ENCODE data around the gene EIF3F.

DNA sequence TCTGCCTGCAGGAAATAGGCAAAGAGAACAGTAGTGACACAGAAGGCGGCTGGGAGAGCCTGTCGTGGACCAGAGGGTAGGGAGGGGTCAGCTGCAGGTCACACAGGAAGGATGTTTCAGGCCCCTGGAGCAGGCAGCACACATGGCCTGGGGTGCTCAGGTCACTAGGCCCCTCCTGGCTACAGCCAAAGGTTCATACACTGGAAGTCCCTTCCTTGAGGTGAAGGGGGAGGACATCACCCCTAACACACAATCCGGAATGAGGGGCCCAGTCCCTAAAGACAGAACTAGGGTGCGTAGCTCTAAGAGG, 347 bp downstream of the CYB5R2 start:
- PRO-cap, 8 experiments: no peak in any of the 8 experiments

DNA sequence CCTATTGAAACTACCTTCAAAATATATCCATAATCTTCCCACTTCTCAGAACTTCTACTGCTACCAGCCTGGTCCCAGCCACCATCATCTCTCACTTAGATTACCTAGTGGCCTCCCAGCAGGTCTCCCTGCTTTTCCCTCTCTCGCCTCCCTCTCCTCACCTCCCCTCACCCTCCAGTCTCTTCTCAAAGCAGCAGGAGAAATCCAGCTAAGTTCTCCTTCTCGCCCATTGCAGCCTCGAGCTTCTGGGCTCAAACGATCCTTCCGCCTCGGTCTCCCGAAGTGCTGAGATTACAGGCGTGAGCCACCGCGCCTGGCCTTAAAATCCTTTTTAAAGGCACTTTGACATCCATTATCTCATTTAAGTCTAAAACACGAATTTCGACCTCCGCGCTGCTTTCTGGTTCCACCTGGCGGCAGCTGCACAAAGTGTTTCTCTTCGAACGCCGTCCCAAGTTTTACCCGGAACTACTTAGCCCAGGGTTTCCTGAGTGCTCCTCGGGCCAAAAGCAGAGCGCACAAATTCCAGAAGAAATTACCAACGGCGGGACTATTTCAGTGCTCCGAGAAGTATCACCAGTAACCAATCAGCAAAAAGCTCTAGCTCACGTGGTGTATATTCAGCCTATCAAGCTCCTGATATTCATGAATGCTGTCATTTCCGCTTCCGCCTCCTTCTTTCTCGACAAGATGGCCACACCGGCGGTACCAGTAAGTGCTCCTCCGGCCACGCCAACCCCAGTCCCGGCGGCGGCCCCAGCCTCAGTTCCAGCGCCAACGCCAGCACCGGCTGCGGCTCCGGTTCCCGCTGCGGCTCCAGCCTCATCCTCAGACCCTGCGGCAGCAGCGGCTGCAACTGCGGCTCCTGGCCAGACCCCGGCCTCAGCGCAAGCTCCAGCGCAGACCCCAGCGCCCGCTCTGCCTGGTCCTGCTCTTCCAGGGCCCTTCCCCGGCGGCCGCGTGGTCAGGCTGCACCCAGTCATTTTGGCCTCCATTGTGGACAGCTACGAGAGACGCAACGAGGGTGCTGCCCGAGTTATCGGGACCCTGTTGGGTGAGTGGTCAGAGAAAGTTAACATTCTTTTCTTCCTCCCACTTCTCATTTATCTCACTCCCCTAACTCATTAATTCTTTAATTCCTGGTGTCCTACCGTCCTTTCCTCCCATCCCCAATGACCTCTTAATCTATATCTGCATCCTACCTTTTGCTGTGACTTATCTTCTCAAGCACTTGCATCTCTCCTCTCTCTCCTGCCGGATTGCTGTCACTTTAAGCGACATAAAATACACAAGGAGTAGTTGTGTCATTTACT, at the start of gene EIF3F:
Gene EIF3F (plus strand): TSS at position 675 of the 1,313 bp plus-strand sequence.
- PRO-cap, 8 experiments: peak in 8 of 8 experiments; most common plus-strand start position 679 of the sequence (in 8); most common minus-strand start position 528 of the sequence (in 8)

DNA sequence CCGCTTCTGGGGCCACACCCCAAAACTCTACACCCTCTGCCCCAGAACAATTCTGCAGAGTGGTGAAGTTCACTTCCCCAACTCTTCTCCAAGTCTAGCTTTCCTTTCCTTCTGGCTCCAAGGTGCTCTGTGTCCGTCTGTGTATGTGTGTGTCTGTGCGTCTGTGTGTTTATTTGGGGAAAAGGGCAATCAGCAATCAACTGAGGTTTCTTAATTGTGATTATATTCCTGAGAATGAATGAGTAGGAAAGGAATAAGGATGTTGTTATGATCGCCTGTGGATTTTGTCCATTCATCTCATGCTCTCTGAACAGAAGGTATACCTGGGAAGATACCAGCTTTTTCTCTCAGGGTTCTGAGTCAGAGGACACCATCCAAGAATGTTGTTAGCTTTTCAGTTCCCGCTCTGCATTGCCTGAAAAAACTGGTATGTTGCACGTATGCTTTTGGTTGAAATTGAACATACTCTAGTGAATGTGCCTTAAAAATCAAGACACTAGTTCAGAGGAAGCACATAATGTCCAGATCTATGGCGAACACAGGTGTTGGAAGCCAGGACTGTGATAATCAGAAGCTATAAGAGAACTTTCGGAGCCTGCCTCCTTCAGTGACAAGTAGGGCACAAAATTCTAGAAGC, 23.4 kb downstream of the TUB start:
- PRO-cap, 8 experiments: no peak in any of the 8 experiments

DNA sequence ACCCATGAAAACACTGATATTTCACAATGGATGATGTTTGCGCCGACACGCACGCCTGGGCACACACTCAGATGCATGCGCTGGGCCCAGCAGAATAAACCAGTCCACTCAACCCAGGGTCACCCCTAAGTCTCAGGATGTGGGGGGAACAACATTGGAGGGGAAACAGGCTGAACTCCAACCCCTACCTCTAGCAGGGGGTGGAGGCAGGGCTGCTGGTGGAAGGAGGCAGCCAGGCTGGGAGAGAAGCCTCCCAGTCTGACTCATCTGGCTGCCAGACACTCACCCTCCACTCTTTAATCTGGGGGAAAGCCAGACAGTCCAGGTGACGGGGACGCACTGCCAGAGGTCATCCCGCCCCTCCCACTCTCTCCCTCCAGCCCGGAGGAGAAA, 29.7 kb downstream of the LMO1 start:
- PRO-cap, 8 experiments: no peak in any of the 8 experiments

DNA sequence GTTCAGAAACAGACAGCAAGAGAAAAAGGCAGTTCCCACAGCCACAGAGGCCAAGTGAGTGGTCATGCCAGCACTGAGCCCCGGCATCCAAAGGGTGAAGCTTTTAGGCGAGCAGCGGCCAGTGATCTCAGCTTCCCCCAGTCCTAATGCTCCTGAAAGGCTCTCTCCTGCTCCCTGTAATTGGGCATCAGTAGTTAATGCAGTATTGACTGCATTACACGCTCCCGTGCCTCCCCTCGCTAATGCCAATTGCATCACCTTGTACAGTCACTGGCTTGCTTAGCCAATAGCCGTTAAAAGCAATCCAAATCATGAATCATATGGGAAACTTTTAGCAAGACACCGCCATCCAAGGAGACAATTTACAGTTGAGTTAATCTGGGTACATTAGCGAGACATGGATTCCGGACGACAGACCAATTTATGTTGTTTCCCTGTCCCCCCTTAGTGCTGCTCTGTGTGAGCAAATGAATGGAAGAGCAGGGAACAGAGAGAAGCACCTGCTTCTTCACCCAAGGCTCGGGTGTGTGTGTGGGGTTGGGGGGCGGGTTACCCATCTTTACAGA, 4.8 kb downstream of the LMO1 start:
- PRO-cap, 8 experiments: no peak in any of the 8 experiments

GRCh38 chr11:8267729-8268084, 4.0 kb upstream of the LMO1 start:
- PRO-cap, 8 experiments: no peak in any of the 8 experiments

GRCh38 chr11:8268381-8269059, 4.8 kb upstream of the LMO1 start:
- PRO-cap, 8 experiments: no peak in any of the 8 experiments

DNA sequence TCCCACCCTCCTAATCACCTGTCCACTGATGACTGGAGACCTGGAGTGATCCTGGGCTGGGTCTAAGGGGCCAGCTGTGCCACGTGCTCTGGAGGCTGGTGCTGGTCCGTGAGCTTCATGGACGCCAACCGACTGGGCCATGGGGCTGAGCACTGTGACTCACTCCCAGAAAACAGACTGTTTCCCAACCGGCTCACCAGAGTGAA, 14.0 kb upstream of the LMO1 start:
- PRO-cap, 8 experiments: no peak in any of the 8 experiments

DNA sequence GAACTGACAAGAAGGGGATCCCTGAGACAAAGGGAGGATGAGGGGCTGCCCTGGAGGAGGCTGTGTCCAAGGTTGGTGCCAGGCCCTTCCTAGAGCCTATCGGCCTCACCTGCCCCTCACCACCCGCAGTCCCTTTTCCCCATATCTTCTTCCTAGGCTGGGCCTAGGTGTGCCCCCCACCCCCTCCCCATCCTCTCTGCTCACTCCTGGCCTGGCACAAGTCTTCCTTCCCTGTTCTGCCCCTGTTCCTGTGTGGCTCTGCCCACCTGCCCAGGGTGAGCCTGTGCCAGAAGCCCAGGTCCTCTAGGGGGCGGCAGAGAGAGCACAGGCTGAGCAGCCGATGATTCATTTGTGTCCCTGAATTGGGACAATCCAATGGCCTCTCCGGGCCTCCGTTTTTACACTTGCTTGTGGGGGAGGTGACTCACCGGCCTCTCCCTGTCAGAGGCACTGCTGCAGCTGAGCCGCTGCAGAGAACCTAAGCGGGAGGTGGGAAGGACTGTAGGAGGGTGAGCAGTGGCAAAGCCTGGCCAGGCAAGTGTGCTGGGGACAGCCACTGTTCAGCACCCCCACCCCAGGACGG, 65.1 kb upstream of the LMO1 start:
- PRO-cap, 8 experiments: no peak in any of the 8 experiments

- PRO-cap, 8 experiments: no peak in any of the 8 experiments
Observed at GRCh38 chr11:8562219-8562870, 31.7 kb downstream of the STK33 start.

- PRO-cap, 8 experiments: no peak in any of the 8 experiments
Observed at GRCh38 chr11:8603699-8603975, 9.6 kb upstream of the STK33 start.

GRCh38 chr11:8617300-8618042, 23.4 kb upstream of the STK33 start:
- PRO-cap, 8 experiments: no peak in any of the 8 experiments

DNA sequence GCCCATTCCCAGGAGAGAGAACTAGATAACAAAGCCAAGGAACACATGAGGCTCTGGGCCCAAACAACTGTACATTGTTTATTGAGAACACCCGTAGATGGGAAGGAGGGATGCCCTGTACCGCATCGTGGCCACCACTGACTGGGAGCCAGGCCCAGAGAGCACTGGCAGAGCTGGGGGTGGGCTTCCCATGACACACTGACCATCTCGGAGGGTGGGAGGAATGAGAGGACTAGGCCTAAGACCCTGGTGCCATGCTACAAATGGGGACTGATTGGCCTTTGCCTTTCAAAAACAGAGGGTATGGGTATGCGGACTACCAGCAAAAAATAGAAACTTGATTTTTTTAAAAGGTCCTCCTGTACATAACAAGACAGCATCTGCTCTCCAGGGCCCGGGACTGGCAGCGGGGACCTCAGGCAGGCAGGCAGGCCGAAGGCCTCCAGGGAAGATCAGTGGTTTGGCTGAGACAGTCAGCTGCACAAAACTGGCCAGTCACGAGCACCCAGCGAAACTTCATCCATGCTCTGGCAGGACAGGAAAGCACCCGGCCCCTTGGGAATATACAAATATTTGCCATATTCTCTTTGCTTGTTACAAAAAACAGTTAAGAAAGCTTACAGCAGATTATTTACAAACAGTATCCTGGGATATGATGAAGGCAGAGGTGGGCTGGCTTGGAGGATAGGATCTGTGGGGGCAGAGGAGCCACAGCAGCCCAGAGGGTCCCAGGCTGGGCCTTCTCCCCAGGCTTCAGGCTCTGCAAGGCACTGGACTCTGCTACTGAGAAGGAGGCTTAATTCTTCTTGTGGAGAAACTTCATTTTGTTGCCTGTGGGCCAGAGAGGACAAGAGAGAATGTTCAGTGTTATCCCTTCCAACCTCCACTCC, 11.0 kb downstream of the RPL27A start:
- PRO-cap, 8 experiments: peak in 1 of 8 experiments; most common plus-strand start position 209 of the sequence (in 1)

- PRO-cap, 8 experiments: no peak in any of the 8 experiments
Observed at GRCh38 chr11:8715346-8716055, 32.9 kb downstream of the RPL27A start.

GRCh38 chr11:8732400-8732608, 49.7 kb downstream of the RPL27A start:
- PRO-cap, 8 experiments: no peak in any of the 8 experiments

DNA sequence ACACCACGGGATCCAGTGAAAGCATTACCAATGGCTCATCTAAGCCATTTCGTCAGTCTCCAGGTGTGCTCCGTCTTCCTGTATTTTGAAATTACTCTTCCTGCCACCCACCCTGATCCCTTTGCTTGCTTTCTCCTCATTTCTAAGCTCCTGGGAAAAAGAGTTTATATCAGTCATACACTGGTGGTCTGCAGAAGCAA, 52.2 kb downstream of the DENND2B start:
- PRO-cap, 8 experiments: no peak in any of the 8 experiments

- PRO-cap, 8 experiments: no peak in any of the 8 experiments
Observed at GRCh38 chr11:8759630-8760221, 50.7 kb downstream of the DENND2B start.

GRCh38 chr11:8834332-8834716, 23.9 kb upstream of the DENND2B start:
- PRO-cap, 8 experiments: no peak in any of the 8 experiments

DNA sequence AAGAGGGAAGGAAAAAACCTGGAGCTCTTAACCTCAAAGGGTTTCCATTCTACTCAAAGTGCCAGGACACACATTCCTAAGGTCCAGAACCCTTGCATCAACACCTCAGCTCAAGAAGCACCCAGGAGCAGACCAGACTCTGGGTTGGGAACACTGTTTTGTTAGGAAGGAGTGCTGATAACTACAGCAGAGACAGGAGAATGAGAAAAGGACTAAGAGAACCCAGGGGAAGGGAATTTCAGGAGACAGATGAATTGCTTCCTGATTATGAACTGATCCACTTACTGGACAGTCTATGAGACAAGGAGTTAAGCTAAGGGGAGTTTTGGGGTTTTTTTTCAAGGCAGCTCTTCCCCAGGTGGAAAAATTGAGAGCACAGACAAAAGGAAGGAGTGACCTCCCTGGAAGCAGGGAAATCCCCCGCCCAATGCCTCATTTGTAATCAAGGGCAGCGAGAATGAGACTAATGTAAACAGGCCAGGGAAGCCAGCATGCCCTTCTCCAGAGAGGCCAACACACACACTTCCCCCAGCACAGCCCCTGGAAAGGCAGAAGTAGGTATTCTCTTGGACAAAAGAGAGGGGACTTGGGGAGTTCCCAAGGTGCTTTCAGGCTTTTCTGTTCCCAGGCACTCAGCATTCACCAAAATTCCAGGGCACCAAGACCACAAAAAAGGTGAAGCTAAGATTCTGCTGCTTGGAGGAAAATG, 29.3 kb upstream of the DENND2B start:
- PRO-cap, 8 experiments: no peak in any of the 8 experiments

GRCh38 chr11:8867059-8867400, 44.0 kb upstream of the AKIP1 start:
- PRO-cap, 8 experiments: no peak in any of the 8 experiments

Measured in peripheral blood mononuclear cell (primary cell).